Pulmonary artery (tissue), 1 donor: ENCODE measurements around the gene CAMK4.

DNA sequence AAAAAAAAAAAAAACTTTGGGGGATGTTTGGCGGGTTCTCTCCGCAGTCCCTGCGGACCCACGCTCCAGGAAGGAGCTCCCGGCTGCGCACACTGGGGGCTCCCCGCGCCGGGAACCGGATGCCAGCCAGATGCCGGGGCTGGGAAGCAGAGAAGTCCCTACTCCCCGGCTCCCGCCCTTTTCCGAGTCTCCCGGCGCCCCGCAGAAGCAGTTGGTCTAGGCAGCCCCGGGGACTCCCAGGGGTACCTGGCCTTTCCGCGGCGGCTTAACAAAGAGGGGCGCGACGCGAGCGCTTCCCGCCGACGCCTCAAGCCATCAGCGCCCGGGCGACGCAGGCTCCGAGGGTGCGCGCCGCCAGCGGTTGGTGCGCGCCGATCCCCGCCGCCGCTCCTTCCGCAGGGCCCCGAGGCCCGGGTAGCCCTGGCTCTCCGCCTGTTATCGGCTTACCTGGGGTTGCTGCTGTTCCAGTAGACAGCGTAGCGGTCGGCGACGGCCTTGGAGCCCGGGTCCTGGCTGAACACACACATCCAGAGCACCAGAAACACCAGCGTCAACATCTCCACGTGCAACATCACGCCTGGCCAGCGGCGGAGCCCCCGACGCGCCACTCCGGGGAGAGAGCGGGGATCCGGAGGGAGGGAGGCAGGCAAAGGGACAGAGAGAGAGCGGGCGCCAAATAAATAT, 553 bp downstream of the EFNA5 start:
- PRO-cap: no peak

GRCh38 chr5:107672872-107673336, 2.2 kb upstream of the EFNA5 start:
- PRO-cap: no peak

GRCh38 chr5:107861053-107861820, 190.5 kb upstream of the EFNA5 start:
- PRO-cap: no peak

- PRO-cap: no peak
These were observed 242.1 kb downstream of the FBXL17 start for GRCh38 chr5:108139682-108140348.

- PRO-cap: no peak
These were observed 2.0 kb downstream of the FBXL17 start for GRCh38 chr5:108379975-108380279.

GRCh38 chr5:108728509-108728840, 19.2 kb upstream of the FER start:
- PRO-cap: no peak

- PRO-cap: no peak
These were observed 156.2 kb downstream of the FER start for GRCh38 chr5:108903839-108904417.

DNA sequence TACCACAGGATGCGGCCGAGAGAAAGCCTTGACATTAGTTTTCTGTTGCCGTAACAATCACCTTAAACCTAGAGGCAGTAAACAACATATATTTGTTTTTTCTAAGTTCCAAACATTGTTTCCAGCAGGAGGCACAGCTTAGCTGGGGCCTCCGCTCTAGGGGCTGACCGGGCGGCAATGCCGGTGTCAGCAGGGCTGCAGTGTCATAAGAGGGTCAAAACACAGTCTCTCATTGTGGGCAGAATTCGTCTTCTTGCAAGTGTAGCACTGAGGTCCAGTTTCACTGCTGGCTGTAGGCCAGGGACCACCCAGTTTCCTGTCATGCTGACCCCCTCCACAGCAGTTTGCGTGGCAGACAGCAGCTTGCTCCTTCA, 186.3 kb downstream of the PJA2 start:
- PRO-cap: unidirectional peak, plus-strand start at position 159 of the sequence

GRCh38 chr5:109325398-109326292, 84.1 kb downstream of the PJA2 start:
- PRO-cap: no peak

DNA sequence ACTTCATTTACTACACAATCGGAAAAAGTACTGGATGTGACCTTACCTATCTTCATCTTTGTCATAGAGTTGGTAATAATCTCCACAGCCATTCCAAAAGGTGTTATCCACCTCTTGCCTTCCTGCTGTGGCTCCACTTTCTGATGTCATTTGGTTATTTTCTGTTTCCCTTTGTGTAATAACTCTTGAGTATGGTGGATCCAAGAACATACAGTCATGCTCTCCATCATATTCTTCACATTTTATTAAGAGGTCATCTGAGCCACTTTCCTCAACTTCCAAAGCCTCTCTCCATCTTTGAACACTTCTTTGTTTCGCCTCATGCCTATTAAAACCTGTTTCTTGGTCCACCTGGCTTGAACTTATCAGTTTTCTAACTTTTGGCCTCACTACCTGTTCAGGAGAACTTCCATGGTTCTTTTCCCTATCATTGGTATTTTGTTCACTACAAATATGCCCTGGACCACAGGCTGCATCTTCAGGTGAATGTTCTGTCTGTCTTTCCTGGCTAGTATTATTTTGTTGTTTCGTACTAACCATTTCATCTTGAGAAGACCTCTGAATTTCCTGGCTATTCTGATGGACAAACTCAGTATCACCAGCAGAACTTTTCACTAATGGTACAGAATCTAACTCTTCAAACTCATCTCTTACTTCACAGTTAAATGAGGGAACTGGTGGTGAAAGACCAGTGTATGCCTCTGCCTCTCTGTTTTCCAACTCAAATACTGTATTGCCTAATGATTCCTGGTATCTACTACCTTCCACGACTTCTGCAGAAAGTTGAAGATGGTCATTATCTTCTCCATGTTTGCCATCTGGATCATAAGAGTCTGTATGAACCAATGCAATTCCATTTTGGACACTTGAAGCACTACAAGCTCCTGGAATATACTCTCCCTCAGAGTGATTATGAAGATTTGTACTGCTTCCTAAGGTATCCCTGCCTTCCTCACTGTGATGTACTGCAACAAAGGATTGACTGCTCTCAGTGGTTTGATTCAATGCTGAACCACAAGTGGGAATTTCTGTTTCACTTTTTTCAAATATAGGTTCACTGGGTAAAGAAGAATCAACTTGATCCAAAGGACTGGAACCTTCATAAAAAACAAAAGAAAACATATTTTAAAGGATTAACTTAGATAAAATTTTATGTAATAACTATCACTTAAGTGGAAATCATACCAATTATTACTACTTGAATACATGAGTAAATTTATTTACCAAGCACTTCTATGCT, 31.2 kb downstream of the PJA2 start:
- PRO-cap: no peak

DNA sequence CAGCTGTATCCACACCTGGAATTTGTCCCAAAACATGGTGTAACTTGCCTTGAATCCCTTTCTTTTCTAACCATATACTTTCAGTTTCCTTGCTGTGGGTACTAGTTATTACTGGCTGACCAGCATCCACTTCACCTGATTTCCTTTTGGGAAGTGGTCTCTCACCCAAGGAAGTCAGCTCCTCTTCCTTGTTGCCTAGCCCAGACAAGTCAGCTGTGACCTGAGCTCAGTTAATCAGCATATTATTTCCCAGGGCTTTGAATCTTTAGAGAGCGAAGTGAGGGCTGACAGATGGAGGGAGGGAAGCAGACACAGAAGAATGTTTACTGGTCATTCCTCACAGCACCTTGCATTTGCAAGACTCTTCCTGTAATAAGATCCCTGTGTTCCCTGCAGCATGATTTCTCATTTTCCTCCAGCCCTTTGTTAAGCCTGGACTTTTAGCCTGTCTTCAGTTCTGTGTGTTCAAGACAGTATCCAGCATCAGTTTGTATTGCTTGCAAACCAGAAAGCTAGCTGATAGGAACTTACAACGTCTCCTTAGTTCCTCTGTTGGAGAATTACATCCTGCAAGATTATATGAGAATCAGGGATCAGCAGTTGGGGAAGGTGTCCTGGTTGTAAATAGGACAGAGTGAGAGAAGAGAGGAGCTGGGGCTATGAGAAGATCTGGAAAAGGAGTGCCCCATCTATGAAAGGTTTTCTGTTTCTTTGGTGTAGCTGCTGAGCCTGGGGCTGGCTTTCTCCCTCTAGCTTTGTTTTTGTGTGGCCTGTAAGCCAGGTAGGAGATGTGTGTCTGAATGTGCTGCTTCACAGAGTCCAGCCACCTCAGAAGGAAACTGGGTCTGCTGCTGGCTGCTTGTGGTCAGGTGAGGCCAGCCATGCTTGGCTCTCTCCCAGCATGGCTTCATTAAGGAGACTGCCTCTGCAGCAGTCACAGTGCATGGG, 50.2 kb downstream of the MAN2A1 start:
- PRO-cap: no peak

GRCh38 chr5:109790441-109791238, 100.9 kb downstream of the MAN2A1 start:
- PRO-cap: no peak

- PRO-cap: no peak
These were observed 107.4 kb downstream of the MAN2A1 start for GRCh38 chr5:109796927-109797819.

DNA sequence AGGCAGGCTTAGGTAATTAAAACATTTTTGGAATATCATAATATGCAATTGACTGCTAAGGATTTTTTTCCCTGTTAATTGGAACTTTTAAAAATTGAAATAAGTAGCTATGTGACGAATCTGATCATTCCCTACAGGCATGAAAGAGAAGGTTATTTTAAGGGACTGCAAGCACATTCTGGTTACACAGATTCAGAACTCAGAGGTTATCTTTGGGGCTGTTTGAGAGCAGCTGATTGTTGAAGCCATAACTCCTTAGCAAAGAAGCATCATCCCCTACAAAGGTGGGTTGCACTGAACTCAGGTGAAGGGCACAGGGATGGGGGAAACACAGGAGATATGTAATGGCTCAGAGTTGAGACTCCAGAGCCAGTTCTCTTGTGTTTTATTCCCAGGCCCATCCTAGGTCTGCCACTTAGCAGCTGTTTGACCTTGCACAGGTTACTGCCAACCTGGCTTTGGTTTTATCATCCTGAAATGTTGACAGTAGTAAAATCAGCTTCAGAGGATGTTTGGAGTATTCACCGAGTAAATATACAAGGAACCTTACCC, 141.0 kb downstream of the MAN2A1 start:
- PRO-cap: no peak

DNA sequence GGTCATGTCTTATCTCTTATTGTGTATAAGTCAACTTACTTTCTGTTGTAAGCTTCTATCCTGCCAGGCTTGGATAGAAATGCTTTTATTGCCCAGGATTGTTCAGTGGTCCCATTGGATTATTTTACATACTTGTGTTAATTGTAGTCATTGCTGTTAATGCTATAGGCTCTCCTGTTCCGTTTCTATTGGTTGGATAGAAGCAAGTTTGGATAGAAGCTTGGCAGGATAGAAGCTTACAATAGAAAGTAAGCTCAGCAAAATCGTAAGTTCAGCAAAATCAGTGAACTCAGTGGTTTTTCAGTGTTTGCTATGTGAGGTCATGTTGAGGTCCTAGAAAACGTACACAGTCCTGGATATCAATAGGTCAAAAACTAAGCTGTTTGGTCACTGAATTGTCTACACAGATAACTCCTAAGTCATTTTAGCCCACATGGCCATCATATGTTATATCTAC, 299.3 kb downstream of the MAN2A1 start:
- PRO-cap: no peak

DNA sequence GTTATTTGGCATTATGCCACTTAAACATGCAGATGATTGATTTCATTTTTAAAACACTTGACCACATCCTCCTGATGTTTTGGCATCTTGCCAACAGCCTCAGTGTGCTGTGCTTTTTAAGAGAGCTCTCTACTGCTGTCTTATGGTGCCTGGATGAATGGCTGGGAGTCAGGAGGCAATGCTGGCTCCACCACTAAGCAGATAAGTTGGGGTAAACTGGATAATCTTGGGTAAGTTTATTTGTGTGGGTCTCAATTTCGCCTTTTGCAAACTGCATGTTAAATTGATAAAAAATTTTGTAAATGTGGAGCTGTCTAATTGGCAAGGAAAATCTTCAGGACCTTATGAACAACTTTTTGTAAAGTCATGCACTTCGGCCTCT, 364.6 kb downstream of the MAN2A1 start:
- PRO-cap: no peak

- PRO-cap: no peak
These were observed 230.9 kb downstream of the TMEM232 start for GRCh38 chr5:110495554-110496028.

- PRO-cap: no peak
These were observed at the start of gene CAMK4 for GRCh38 chr5:111223298-111224580. CAMK4 (plus strand) TSS chr5:111224384.

DNA sequence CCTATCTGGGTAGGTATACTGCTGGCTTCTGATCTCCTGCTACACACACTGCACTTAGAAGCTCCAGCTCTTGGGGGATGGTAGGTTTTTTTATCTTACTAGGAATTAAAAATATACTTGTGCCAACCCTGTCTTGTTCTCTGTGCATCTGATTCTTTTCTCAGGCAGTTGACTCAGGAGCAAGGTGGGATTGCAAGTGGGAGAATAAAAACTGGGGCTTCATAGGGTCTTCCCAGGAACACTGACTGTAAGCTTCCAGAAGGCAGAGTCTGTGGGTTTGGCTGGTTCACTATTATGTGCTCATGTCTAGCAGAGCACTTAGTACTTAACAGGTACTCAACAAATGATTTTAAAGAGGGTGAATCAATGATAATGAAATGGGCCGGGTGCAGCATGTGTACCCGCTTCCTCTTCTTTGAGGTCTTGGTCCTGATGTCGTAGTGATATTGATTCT, 5.5 kb downstream of the CAMK4 start:
- PRO-cap: no peak

DNA sequence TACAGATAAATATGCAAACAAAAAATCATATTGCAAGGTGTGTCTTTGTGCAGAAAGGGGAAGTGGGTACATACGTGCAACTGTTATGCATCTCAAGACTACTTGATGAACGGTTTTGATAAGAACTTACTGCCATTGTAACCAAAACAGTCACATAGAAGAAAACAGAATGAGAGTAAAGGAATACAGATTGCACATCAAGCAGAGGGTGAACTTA, 9.9 kb downstream of the CAMK4 start:
- PRO-cap: no peak